ENCODE results near the genes LRRC30 and RALBP1.

- RRBS, 2 experiments = 39% methylated on average over 4 of the region's 21 CpGs; no CpG with 5 or more reads in 1 of the 2 experiments
CAGE:
- cytosol, long polyA minus RNA = no peak
- cytosol, long polyA plus RNA = no peak
- long polyA plus RNA = no peak
- nucleus, long polyA minus RNA = no peak
- nucleus, long polyA plus RNA = no peak
Observed at GRCh38 chr18:7230536-7231512, at the start of gene LRRC30. TSS of gene LRRC30 (plus strand) at chr18:7231089.

DNA sequence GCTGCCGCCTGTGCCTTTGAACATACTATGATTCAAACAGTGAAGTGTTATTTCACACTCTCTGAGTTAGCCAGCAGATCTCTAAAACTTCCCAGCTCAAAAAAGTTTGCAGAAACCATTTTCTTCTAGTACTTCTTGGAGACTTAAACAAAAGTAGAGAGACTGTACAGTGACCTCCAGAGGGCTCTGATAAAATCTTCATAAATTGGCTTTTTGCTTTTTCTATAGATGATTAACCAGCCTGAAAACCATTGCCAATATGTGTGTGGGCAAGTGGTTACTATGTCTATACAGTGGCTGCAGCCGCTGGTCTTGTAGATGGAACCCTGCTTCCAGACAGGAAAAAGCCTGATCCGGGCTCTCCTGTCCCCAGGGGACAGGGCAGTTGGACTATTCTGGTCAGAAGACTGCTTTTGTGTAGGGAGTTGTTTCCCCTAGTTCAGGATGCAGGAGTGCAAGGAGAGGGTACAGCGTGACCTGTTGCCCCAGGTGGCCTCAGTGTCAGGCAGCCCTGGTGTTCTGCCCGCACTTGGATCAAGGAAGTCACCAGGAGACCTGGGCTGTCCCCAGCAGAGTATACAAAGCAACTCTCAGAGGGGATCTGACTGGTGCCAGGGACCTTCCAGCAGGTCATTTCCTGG, 7.3 kb upstream of the PTPRM start:
- RRBS, 2 experiments = no CpG with 5 or more reads among the region's 5 CpGs
CAGE:
- cytosol, long polyA minus RNA = no peak
- cytosol, long polyA plus RNA = no peak
- long polyA plus RNA = no peak
- nucleus, long polyA minus RNA = no peak
- nucleus, long polyA plus RNA = no peak

DNA sequence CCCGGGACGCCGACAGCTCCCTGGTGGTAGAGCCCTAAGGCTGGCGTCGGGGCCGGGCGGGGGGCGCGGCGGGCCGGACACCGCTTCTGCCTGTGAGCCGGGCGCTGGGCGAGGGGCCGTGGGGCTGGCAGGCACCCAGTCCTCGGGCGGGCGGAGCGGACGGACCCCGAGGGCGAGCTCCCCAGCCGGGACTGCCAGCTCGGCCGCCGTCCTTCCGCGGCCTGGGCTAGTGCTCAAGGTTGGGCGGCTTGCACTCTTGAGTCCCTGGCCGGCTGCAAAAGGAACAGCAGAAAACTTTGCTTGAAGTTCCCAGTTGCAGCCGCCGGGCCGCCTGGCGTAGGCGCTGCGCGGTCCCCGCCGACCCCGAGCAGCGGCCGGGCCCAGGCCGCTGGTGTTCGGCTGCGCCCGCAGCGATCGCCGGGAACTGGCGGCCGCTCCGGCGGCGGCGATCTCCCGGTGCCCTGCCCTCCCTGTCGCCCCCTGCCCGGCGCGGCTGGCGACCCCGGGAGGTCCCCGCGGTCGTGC, 890 bp downstream of the PTPRM start:
- RRBS, 2 experiments = 1 to 2% methylated on average over 44 of the region's 66 CpGs
CAGE:
- cytosol, long polyA minus RNA = no peak
- cytosol, long polyA plus RNA = no peak
- long polyA plus RNA = no peak
- nucleus, long polyA minus RNA = no peak
- nucleus, long polyA plus RNA = no peak

- RRBS, 2 experiments = no CpG with 5 or more reads among the region's 2 CpGs
CAGE:
- cytosol, long polyA minus RNA = no peak
- cytosol, long polyA plus RNA = no peak
- long polyA plus RNA = no peak
- nucleus, long polyA minus RNA = no peak
- nucleus, long polyA plus RNA = no peak
Observed at GRCh38 chr18:7784670-7785317, 217.7 kb downstream of the PTPRM start.

- RRBS, 2 experiments = no CpG with 5 or more reads among the region's 6 CpGs
CAGE:
- cytosol, long polyA minus RNA = no peak
- cytosol, long polyA plus RNA = no peak
- long polyA plus RNA = no peak
- nucleus, long polyA minus RNA = no peak
- nucleus, long polyA plus RNA = no peak
Observed at GRCh38 chr18:7818905-7819593, 251.9 kb downstream of the PTPRM start.

- RRBS, 2 experiments = no CpG with 5 or more reads among the region's 8 CpGs
CAGE:
- cytosol, long polyA minus RNA = no peak
- cytosol, long polyA plus RNA = no peak
- long polyA plus RNA = no peak
- nucleus, long polyA minus RNA = no peak
- nucleus, long polyA plus RNA = no peak
Observed at GRCh38 chr18:7967460-7967912, 400.4 kb downstream of the PTPRM start.

- RRBS, 2 experiments = no CpG with 5 or more reads among the region's 4 CpGs
CAGE:
- cytosol, long polyA minus RNA = no peak
- cytosol, long polyA plus RNA = no peak
- long polyA plus RNA = no peak
- nucleus, long polyA minus RNA = no peak
- nucleus, long polyA plus RNA = no peak
Observed at GRCh38 chr18:8176450-8177094, 432.7 kb upstream of the RAB12 start.

- RRBS, 2 experiments = no CpG with 5 or more reads among the region's 9 CpGs
CAGE:
- cytosol, long polyA minus RNA = no peak
- cytosol, long polyA plus RNA = no peak
- long polyA plus RNA = no peak
- nucleus, long polyA minus RNA = no peak
- nucleus, long polyA plus RNA = start-site peak on the plus strand at chr18:8611100-8611519, 18 and 19 reads in 2 replicates
Observed at GRCh38 chr18:8610980-8611908, 2.0 kb downstream of the RAB12 start.

DNA sequence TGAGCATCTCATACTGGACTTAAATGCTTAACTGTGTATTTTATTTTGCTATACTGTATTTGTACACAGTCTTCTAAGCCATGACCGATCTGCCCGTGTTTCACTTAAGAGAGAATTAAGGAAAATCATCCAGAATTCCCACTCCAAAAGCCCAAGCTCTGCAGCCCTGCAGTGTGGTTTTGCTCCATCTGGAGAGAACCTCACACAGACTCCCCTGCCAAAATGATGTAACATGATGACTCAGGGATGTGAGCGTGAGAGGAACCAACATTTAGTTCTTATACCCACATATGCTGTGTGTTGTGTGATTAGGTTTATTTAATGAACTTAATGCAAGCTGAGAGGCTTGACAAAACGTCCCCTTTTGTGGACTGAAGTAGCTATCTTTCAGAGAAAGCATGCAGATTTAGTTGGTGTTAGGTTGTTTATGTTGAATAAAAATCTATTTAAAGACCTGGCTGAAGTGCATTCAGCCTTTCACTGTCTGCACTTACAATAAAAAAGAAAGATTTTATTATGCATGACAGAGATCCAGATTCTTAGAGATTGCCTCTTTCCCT, 6.2 kb downstream of the RAB12 start:
- RRBS, 2 experiments = no CpG with 5 or more reads among the region's 4 CpGs
CAGE:
- cytosol, long polyA minus RNA = no peak
- cytosol, long polyA plus RNA = no peak
- long polyA plus RNA = no peak
- nucleus, long polyA minus RNA = no peak
- nucleus, long polyA plus RNA = no peak

DNA sequence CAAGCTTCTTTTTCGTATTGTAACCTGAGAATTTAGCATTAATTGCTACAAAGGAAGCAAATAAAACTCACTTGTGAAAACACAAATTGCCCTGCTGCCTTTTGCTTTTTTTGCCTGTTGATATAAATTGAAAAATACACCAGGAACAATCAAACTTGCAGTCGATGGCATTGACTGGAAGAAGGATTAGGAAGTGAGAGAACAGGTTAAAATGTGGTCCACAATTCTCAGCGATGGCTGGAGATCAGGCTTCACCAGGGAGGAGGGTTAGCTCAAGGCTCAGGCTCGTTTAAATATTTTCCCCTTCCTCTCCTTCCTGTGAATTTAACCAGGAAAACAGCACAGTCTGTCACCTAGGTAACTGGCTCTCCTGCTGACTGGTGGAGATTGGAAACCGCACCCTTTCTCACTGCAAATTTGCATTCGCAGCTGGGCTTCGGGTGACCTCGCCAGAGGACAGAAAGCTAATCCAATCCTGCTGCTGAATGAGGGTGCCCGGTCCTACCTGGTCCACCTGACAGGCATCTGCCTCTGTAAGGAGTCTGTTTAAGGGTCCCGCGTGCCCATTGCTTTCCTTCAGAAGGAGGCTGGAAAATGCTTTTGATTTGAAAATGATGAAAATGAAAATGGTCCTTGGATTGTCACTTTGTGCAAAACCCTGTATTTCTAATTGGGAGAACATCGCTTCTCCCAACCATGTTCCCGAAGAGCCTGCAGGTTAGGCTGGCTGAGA, 43.6 kb upstream of the MTCL1 start:
- RRBS, 2 experiments = no CpG with 5 or more reads among the region's 13 CpGs
CAGE:
- cytosol, long polyA minus RNA = no peak
- cytosol, long polyA plus RNA = no peak
- long polyA plus RNA = no peak
- nucleus, long polyA minus RNA = no peak
- nucleus, long polyA plus RNA = no peak

DNA sequence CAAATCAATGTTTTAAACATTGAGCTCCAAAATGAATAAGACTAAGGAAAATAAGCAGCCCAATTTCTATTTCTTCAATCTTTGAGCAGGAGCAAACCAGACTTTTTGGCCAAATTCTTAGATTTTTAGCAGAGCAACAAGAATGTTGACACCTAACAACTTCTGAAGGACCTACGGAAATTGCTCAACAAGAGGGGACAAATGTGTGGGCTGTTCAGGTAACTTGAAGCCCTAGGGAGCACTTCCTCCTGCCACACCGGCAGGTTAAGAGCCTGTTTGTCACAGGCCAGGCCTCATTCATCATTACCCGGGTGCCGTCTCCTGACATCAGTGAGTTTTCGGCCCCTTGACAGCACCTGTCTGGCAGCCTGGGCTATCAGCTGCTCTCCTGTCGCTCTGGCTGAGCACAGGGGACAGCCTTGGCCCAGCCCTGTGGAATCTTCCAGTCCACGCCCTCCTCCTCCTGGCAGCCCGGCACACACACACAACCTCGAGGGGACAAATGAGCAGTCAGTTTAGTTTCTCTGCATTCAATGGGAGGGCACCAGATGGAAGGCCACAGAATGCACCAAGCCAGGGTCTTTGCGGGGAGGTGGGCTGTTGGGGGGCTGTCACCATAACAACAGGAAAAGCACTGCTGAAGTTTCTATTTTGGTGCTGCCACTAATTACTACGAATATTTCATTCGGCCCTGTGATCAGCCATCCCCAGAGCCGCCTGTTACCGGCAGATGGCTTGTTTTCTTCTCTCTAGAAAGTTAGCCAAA, 190.1 kb upstream of the NDUFV2 start:
- RRBS, 2 experiments = 50% methylated on average over 1 of the region's 14 CpGs; no CpG with 5 or more reads in 1 of the 2 experiments
CAGE:
- cytosol, long polyA minus RNA = no peak
- cytosol, long polyA plus RNA = no peak
- long polyA plus RNA = no peak
- nucleus, long polyA minus RNA = no peak
- nucleus, long polyA plus RNA = no peak

GRCh38 chr18:8948521-8949062, 153.9 kb upstream of the NDUFV2 start:
- RRBS, 2 experiments = no CpG with 5 or more reads among the region's 7 CpGs
CAGE:
- cytosol, long polyA minus RNA = no peak
- cytosol, long polyA plus RNA = no peak
- long polyA plus RNA = no peak
- nucleus, long polyA minus RNA = no peak
- nucleus, long polyA plus RNA = no peak

- RRBS, 2 experiments = no CpG with 5 or more reads among the region's 7 CpGs
CAGE:
- cytosol, long polyA minus RNA = start-site peak on the plus strand at chr18:9113212-9113252, 5 reads; start-site peak on the plus strand at chr18:9113402-9113430, 8 reads
- cytosol, long polyA plus RNA = no peak
- long polyA plus RNA = no peak
- nucleus, long polyA minus RNA = no peak
- nucleus, long polyA plus RNA = no peak
Observed at GRCh38 chr18:9113053-9114176, 10.9 kb downstream of the NDUFV2 start.

GRCh38 chr18:9137736-9138010, 1.1 kb downstream of the ANKRD12 start:
- RRBS, 2 experiments = no CpG with 5 or more reads among the region's 10 CpGs
CAGE:
- cytosol, long polyA minus RNA = no peak
- cytosol, long polyA plus RNA = no peak
- long polyA plus RNA = no peak
- nucleus, long polyA minus RNA = no peak
- nucleus, long polyA plus RNA = no peak

- RRBS, 2 experiments = no CpG with 5 or more reads among the region's 3 CpGs
CAGE:
- cytosol, long polyA minus RNA = no peak
- cytosol, long polyA plus RNA = no peak
- long polyA plus RNA = no peak
- nucleus, long polyA minus RNA = no peak
- nucleus, long polyA plus RNA = no peak
Observed at GRCh38 chr18:9189593-9190403, 53.2 kb downstream of the ANKRD12 start.

GRCh38 chr18:9422860-9423319, 52.4 kb upstream of the RALBP1 start:
- RRBS, 2 experiments = no CpG with 5 or more reads among the region's 6 CpGs
CAGE:
- cytosol, long polyA minus RNA = no peak
- cytosol, long polyA plus RNA = no peak
- long polyA plus RNA = no peak
- nucleus, long polyA minus RNA = no peak
- nucleus, long polyA plus RNA = no peak

DNA sequence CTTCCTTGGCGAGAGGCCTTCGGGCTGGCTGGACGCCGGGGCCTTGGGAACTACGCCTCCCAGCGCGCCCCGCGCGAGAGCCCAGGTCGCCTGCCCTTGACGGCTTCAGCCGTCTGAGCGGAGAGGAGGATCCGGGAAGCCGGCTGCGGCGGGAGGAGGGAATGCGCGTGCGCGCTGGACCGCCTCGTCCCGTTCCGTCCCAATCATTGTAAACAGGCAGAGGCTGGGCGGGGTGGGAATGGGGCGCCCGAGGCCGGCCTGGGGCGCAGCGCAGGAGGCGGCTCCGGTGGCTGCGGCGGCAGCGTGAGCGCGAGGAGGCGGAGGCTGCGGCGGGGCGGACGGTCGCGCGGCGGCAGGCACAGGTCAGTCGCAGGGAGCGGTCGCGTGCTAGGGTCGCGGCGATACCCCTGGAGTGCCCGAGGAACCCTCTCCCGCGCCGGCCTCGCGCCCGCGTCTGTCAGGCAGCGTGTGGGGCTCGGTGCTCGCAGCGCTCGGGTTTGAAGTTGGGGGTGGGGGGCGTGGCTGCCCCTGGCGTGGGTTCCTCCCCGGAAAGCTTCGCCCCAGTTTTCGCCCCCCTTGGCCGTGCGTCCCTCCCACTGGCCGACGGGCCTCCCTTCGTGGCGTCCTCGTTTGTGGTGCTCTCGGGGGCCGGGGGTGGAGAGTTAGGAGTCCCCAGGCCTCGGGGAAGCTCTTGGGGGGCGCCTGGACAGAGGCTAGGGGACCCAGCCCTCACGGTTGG, at the start of gene RALBP1:
RALBP1 (plus strand) TSS at position 184 of the 739 bp plus-strand sequence.
- RRBS, 2 experiments = under 1 to 1% methylated on average over 19 to 26 of the region's 85 CpGs
CAGE:
- cytosol, long polyA minus RNA = start-site peak on the plus strand centred at position 215 of the sequence, 41 bp wide, 8 reads
- cytosol, long polyA plus RNA = no peak
- long polyA plus RNA = no peak
- nucleus, long polyA minus RNA = no peak
- nucleus, long polyA plus RNA = no peak

- RRBS, 2 experiments = no CpG with 5 or more reads among the region's 5 CpGs
CAGE:
- cytosol, long polyA minus RNA = no peak
- cytosol, long polyA plus RNA = no peak
- long polyA plus RNA = no peak
- nucleus, long polyA minus RNA = no peak
- nucleus, long polyA plus RNA = no peak
Observed at GRCh38 chr18:9524422-9524877, 49.1 kb downstream of the RALBP1 start.

- RRBS, 2 experiments = no CpG with 5 or more reads among the region's 11 CpGs
CAGE:
- cytosol, long polyA minus RNA = no peak
- cytosol, long polyA plus RNA = no peak
- long polyA plus RNA = no peak
- nucleus, long polyA minus RNA = no peak
- nucleus, long polyA plus RNA = no peak
Observed at GRCh38 chr18:9659853-9660169, 45.5 kb upstream of the PPP4R1 start.

GRCh38 chr18:9743029-9743215, 34.8 kb downstream of the RAB31 start:
- RRBS, 2 experiments = no CpG with 5 or more reads among the region's 1 CpG
CAGE:
- cytosol, long polyA minus RNA = no peak
- cytosol, long polyA plus RNA = no peak
- long polyA plus RNA = no peak
- nucleus, long polyA minus RNA = no peak
- nucleus, long polyA plus RNA = no peak